ENCODE measurements around the gene PYDC1.

DNA sequence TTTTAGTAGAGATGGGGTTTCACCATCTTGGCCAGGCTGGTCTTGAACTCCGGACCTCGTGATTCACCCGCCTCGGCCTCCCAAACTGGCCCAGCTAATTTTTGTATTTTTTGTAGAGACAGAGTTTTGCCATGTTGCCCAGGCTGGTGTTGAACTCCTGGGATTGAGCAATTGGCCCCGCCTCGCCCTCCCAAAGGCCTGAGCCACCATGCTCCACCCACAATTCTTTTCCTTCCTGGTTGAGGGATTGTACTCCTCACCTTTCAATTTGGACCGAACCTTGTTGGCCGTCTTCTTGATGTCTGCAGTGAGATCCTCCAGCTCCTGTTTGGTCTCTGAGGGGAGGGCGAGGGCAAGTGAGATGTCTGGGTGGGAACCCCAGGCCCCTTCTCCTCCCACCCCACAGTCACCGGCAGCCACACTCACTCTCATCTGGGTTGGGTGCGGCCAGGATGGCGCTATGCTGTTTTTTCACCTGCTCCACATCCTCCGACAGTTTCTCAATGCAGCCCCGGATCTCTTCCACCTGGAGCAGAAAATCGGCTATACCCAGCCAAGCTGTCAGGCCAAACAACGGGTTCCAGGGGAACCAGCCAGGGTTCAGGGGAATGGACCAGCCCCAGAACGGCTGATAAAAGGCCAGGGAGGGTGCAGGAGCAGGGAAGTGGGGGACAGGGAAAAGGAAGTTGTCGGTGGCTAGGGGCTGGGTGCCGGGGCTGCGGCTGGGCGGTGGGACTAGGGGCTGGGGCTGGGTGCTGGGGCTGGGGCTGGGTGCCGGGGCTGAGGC is 9.6 kb downstream of the STX1B start:
- PRO-cap: no peak
- RAMPAGE, long total RNA, 2 experiments: no peak in any of the 2 experiments

DNA sequence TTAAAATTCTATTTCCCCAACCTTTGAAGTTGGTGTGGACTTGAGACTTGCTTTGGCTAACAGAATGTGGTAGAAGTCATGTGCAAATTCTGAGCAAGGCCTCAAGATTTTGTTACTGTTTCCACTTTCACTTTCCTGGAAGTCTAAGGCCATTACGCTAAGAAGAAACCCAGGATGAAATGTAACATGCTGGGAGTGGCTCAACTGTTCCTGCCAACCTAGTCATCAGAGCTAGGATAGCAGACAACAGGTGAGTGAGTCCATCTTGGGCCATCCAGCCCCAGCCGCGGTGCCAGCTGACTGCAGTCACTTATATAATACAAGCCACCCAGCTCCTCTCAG is 10.8 kb upstream of the STX4 start:
- PRO-cap: no peak
- RAMPAGE, long total RNA, 2 experiments: no peak in any of the 2 experiments

GRCh38 chr16:31061009-31061665 is 12.9 kb downstream of the ZNF668 start:
- PRO-cap: no peak
- RAMPAGE, long total RNA, 2 experiments: no peak in any of the 2 experiments

- PRO-cap: unidirectional peak, plus-strand start at chr16:31074643
- RAMPAGE, long total RNA, 2 experiments: no peak in any of the 2 experiments
These were observed 495 bp downstream of the ZNF646 start for GRCh38 chr16:31074552-31075281.

DNA sequence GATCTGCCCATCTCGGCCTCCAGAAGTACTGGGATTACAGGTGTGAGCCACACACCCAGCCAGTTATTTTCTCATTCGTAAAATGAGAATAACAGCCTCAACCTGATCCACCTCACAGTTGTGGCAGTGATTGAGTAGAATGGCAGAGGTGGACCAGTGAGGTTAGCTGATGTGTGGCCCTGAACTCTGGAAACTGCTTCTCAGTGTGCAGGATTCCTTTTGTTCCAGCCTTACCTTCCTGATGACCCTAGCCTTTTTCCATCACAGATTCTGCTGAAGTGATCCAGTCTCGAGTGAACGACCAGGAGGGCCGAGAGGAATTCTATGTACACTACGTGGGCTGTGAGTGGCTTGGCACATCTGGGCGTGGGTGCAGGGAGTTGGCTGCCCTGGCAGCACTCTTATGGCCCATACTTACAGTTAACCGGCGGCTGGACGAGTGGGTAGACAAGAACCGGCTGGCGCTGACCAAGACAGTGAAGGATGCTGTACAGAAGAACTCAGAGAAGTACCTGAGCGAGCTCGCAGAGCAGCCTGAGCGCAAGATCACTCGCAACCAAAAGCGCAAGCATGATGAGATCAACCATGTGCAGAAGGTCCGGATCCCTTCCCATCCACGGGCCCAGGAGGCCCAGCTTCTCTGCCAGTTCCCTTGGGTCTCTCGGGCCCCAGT is 2.6 kb downstream of the KAT8 start:
- PRO-cap: no peak
- RAMPAGE, long total RNA, 2 experiments: no peak in any of the 2 experiments

DNA sequence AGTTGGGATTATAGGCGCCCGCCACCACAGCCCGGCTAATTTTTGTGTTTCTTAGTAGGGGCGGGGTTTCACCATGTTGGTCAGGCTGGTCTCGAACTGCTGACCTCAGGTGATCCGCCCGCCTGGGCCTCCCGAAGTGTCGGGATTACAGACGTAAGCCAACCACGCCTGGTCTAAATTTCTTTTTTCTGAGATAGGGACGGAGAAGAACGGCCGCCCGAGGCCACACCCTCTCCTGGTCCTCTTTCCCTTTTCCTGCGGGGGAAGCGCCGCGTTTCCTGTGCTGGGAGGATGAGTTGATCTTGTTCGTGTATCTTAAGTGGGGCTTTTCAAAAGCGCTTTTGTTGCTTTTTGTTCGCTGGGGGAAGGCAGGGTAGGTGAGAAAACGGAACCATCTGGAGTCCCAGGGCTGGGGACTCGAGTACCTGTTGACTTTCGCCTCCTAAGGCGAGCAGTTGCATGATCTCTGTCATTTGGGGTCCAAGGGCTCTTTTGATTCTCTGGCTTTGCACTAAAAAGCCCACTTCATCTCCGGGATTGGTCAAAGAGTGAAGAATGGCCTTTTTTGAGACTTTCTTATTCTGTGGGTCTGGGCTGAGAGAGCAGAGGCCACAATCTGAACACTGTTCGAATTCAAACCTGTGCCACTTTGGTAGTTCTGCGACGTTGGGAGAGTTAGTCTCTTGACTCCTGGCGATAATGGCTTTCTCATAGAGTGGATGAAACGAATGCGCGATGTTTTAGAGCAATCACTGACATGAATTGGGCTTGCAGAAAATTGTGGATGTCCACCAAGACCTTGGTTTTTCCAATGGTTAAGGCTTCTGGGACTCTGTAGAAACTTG is 1.3 kb downstream of the FUS start:
- PRO-cap: no peak
- RAMPAGE, long total RNA, 2 experiments: no peak in any of the 2 experiments

GRCh38 chr16:31186157-31186692 is 6.3 kb downstream of the FUS start:
- PRO-cap: no peak
- RAMPAGE, long total RNA, 2 experiments: no peak in any of the 2 experiments

DNA sequence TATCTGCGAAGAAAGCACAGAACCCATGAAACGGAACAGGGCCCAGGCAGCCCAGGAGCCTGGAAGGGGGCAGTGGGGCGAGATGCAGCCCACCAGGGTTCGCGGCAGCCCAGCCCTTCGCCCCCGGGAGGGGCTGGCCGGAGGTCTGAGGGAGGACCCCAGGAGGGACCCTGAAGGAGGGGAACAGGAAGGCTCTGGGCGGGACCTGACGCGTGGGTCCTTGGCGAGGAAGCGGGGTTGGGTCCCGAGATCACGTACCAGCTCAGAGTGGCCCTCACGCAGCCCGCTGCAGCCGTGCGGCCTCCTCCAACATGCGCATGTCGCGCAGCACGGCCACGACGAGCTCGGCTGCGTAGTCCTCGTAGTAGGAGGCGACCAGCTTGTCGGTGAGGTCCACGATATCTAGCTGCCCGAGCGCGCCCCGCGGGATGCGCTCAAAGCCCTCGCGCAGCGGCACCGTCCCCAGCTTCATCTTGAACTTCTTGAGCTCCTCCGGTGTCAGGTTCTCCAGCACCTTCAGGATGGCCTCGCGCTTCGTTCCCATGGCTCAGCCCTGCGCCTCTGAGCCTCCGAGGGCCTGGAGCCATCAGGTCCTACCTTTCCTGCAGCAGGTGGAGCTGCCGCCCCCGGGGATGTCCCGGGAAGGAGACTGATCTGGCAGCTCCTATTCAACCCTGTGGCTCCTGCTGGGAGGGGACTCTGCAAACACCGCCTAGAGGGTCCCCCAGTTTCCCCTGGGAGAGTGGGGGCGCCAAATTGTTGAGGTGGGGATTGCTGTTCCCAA is at the start of gene PYDC1:
Gene PYDC1, minus strand, starts transcription at position 651 of the 784 bp plus-strand sequence.
- PRO-cap: no peak
- RAMPAGE, long total RNA, 2 experiments: start-site peak on the minus strand in 2 of 2 experiments, centred at positions 573 to 581 of the sequence, 23 to 32 reads per replicate

DNA sequence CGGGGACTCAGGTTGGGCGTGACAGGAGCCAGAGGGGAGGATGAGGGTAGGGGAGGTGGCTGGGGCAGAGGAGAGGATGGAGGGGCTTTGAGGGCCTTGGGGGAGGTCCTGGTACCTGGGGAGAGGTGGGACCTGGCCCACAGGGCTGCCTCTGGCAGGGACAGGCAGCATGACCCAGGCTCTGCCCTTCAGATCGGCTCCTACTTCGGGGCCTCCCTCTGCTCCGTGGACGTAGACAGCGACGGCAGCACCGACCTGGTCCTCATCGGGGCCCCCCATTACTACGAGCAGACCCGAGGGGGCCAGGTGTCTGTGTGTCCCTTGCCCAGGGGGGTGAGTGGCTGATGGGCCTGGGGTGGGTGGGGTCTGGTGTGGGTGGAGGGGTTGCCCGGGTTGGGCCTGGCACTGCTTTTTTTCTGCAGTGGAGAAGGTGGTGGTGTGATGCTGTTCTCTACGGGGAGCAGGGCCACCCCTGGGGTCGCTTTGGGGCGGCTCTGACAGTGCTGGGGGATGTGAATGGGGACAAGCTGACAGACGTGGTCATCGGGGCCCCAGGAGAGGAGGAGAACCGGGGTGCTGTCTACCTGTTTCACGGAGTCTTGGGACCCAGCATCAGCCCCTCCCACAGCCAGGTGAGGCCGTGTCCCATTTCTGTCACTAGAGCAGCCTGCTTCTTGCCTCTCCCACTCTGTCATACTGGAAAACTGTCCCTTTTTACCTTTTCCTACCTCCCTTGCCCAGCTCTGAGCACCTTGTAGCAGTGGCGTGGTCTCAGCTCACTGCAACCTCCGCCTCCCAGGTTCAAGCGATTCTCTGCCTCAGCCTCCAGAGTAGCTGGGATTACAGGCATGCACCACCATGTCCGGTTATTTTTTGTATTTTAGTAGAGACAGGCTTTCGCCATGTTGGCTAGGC is 8.0 kb downstream of the ITGAX start:
- PRO-cap: no peak
- RAMPAGE, long total RNA, 2 experiments: no peak in any of the 2 experiments

DNA sequence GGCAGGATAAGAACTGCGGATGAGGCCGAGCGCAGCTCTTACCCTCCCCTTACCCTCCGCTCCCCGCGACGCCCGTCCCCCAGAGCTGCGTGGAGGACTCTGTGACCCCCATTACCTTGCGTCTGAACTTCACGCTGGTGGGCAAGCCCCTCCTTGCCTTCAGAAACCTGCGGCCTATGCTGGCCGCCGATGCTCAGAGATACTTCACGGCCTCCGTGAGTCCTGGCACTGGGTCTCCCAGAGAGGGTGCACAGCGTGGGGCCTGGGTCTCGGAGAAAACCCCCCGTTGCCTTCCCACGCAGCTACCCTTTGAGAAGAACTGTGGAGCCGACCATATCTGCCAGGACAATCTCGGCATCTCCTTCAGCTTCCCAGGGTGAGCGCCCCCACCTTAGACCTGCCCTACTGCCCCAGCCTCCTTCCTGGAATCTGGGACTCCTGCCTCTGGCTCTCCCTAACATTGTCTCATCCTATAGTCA is 17.4 kb downstream of the ITGAX start:
- PRO-cap: no peak
- RAMPAGE, long total RNA, 2 experiments: no peak in any of the 2 experiments

DNA sequence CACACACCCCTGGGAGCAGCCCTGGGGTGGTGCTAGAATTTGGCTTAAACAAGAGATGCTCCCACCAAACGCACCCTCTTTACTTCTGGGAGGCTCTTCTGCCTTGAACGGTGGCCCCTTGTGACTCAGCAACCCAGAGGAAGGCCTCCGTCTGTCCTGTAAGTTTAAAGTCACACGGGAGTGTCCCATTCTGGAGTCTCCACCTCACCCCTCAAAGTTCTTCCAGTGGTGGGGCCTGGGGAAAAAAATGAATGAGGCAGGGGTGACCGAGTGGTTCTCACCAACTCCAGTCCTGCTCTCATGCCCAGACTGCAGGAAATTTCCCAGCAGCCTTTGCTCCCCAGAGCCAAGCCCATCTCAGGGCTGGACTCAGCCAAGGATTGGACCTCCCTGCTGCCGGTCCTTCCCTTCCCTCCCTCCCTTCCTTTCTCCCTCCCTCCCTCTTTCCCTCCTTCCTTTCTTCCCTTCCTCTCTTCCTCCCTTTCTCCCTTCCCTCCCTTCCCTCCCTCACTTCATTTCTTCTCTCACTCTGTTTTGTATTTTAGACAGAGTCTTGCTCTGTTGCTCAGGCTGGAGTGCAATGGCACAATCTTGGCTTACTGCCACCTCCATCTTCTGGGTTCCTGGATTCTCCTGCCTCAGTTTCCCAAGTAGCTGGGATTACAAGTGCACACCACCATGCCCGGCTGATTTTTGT is 11.4 kb downstream of the ITGAD start:
- PRO-cap: no peak
- RAMPAGE, long total RNA, 2 experiments: no peak in any of the 2 experiments

DNA sequence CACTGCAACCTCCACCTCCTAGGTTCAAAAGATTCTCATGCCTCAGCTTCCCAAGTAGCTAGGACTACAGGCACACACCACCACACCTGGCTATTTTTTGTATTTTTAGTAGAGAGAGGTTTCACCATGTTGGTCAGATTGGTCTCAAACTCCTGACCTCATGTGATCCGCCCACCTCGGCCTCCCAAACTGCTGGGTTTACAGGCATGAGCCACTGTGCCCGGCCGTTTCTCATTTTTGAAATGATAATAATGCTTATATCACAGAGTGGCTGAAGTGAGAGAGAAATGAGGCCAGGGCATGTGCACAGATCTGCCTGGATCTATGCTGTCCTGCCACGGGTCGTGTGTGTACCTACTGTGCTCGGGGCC is 3.0 kb downstream of the COX6A2 start:
- PRO-cap: no peak
- RAMPAGE, long total RNA, 2 experiments: no peak in any of the 2 experiments

GRCh38 chr16:31427430-31428189 is 550 bp downstream of the COX6A2 start:
- PRO-cap: unidirectional peak, plus-strand start at chr16:31427719
- RAMPAGE, long total RNA, 2 experiments: no peak in any of the 2 experiments

- PRO-cap: no peak
- RAMPAGE, long total RNA, 2 experiments: no peak in any of the 2 experiments
These were observed 1.9 kb downstream of the SLC5A2 start for GRCh38 chr16:31484472-31485548.

DNA sequence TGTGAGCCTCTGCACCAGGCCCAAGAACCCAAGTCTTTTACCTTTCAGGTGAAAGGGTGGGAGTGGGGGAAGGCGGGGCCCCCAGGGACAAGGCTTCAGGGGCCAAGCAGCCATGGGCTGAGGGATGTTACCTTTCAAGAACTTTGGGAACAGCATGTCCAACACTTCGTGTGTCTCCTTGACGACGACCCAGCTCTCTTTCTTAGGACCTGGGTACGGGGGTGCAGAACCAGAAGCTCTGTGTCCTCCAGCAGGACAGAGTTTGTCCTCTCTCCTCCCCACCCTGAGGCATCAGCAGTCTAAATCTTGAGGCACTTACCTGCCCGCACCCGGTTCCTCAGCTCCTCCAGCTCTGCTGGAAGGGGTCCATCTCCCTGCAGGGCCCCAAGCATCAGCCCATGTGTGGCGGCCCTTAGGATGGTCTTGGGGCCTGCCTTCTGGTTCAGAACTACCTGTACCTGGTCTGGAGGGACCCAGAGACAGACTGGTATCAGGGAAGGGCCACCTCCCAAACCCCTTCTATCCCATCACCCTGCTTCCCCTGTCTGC is 9.0 kb downstream of the SLC5A2 start:
- PRO-cap: no peak
- RAMPAGE, long total RNA, 2 experiments: no peak in any of the 2 experiments

- PRO-cap: no peak
- RAMPAGE, long total RNA, 2 experiments: no peak in any of the 2 experiments
These were observed 10.4 kb downstream of the SLC5A2 start for GRCh38 chr16:31493137-31493828.

DNA sequence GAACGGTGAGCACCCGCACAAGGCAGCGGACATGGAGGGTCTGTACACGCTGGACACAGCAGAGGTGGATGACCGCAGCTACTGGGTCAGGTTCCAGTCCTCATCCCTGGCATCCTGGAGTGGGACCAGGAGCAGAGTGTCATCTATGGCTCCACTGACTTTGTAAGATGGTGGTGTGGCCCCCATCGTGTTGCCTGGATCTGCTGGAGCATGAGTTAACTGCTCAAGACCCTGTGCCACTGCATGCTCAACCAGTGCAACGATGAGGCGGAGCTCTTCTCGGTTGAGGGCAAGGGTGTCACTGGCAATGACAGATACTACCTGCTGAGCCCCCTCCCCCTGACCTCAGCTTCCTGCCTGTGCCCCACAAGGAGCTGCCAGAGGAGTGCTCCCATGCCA is 4.9 kb upstream of the KRBOX5 start:
- PRO-cap: no peak
- RAMPAGE, long total RNA, 2 experiments: no peak in any of the 2 experiments

- PRO-cap: no peak
- RAMPAGE, long total RNA, 2 experiments: no peak in any of the 2 experiments
These were observed 1.1 kb downstream of the KRBOX5 start for GRCh38 chr16:31714063-31714575.

- PRO-cap: no peak
- RAMPAGE, long total RNA, 2 experiments: no peak in any of the 2 experiments
These were observed 6.9 kb downstream of the ZNF267 start for GRCh38 chr16:31880334-31881117.

GRCh38 chr16:32253959-32254311 is 849 bp downstream of the TP53TG3D start:
- PRO-cap: no peak
- RAMPAGE, long total RNA, 2 experiments: no peak in any of the 2 experiments

All from lower leg skin (tissue), 2 donors.